Diencephalon (tissue), 2 donors: ENCODE measurements around the gene ABTB3.

GRCh38 chr12:106106733-106107398 is 31.9 kb downstream of the NUAK1 start:
- RAMPAGE, long total RNA = no peak

GRCh38 chr12:106120219-106121276 is 18.2 kb downstream of the NUAK1 start:
- RAMPAGE, long total RNA = no peak

DNA sequence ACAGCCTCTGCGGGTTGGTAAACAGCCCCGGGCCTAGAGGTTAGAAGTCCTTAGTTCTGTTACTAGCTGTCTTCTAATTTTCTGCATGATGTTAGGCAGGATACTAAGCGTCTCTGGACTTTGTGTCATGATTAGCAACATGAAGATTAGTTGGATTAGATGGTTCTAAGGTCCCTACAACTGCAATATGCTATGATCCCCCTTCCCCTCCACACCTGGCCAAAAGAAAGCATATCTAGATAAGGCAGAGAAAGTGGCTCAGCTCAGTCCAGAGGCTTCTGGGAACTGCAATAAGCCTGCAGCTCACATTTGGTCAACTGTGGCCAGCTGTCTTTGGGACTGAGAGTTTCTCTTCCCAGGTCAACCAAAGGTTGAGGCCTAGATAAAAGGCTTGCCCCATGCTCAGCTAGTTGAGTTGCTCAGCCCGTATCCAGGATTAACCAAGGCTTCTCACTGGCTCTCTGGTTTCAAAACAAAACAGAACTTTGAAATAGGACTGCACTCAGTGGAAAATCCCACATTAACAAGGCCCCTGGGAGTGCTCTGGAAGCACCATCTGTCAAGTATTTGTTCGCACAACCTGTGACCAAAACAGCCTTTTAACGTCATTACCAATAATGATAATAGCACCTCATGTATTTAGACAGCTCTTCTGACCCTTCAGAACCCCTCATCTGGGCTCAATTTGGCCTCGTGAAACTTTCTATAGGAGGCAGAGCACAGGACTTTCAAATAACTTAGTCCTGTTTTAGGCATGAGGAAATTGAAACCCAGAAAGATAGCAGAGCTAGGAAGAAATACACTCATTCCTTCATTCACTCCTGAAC is 40.3 kb upstream of the NUAK1 start:
- RAMPAGE, long total RNA = no peak

DNA sequence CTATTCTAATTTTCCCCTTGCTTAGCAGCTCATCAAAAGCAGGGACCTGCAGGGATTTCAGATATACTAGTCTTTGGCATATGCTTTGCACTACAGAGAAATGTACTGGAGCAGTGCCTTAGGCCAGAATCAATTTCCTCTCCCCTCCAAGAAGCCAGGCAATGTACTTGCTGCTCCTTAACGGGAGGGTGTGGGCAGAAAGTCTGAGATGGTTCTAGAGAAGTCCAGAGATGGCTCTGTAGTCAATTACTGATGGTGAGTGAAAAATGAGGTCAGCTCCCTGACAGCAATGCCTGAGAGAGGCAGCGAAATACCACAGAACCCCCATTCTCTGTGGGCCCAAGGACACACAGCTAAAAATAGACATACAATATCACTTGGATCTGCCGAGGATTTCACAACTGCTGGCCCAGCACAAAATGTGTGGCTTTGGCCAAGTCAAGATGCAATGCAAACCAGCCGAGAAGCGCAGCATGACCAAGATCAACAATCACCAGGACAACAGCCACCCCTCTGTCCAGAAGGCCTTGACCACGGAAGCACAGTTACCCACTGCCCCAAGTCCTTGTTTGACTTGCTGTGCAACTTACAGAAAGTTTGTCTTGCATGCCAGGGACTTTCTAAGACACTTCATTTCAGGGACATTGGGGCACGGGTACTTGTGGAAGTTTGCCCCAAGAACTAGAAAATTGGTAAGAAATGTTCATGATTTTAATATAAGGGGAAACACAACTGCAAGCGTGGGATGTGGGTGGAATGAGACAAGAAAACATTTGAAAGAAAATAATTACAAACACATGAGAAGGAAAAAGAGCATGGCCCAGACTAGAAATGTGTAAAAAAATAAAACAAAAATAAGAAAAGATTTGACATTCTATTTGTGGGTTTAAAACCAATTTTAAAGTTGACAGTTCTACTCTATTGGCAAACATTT is 52.1 kb downstream of the CKAP4 start:
- RAMPAGE, long total RNA = no peak

- RAMPAGE, long total RNA = no peak
Observed at GRCh38 chr12:106271942-106272434, 24.2 kb upstream of the CKAP4 start.

DNA sequence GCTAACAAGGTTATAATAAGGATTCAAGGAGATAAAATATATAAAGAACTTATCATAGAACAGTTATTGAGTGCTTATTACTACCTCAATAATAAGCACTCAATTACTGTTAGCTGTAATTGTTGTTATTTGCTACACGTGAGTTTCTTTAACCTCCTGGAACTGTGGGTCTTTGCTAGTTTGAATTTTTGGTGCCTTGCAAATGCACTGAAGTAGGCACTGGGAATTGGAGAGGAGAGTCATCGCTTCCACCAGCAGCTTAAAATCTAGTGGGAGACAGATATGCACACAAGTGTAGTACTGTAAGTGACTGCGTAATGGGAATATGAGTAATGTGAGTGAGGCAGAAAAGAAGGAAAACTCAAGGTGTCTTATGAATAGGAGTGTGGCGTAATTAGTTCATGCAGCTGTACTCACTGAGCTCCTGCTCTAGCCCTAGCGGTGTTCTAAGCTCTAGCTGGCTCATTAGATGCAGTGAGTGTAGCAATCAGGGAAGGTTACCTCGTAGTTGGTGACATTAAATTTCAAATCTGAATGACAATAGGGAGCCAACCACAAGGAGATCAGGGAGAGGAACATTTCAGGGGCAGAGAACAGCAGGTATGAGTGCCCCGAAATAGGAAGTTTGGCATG is 2.8 kb downstream of the TCP11L2 start:
- RAMPAGE, long total RNA = no peak

DNA sequence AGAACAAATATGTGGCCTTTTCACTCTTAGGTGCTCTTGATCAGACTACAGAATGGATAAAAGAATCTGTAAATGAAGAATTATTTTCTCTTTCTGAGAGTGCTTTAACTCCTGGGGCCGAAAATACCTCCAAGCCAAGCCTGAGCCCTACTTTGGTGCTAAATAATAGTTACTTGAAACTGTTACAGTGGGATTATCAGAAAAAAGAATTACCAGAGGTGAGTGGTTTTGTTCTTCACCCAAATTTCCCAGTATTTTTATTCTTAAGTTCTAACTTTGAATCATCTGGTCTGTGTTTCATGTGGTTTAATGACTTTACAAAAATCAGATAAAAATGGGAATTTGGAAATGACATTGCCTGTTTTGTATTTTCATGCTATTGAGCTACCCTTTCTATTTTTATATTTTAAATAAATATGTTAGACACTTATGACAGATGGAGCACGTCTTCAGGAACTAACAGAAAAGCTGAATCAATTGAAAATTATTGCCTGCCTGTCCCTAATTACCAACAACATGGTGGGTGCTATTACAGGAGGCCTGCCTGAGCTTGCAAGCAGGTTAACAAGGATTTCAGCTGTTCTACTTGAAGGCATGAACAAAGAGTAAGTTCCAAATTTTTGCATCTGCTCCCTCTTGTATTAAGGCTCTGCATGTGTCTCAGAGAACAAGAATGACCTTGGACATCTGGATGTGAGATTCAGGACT is 21.8 kb upstream of the POLR3B start:
- RAMPAGE, long total RNA = no peak

GRCh38 chr12:106493539-106494070 is 89.2 kb upstream of the RFX4 start:
- RAMPAGE, long total RNA = no peak

GRCh38 chr12:106684473-106685026 is 89.9 kb upstream of the RIC8B start:
- RAMPAGE, long total RNA = no peak

DNA sequence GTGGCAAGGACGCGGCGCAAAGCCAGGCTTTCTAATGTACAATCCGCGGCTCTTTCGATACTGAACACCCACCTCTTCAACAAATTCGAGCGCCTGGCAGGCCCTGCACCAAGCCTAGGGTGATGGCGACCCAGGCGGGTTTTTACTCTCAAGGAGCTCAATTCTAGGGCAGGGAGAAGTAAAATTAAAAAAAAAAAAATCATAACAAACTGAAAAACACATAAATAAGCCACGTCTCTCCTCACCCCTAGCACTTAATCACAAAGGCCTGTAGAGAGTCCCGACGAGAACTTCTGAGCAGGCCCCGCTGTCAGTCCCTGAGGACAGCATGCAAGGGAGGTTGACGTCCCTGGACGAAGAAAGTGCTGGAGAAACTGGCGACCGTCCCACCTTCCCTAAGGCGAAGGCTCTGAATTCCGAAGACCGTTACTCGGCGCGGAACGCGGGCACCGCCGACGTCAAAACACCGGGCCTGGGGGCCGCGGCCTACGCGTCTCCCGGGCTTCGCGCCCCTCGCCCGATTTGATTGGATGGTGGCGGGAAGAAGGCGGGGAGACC is 597 bp upstream of the TMEM263 start:
- RAMPAGE, long total RNA = no peak

DNA sequence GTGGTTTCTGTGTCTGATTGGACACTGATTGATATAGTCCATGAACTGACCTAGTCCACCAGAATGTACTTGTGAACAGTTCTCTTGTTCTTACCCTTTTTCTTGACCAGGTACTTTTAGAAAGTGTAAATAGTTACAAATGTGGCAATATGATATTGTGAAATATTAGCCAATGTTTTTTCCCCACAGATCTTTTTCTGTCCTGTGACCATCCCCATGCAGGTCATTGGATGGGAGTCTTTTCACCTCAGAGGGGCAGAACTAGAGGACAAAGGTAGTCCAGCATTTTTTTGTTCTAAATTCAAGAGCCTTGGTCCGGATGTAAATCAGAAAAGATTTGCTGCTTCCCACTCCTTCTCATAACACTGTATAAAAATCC is 8.3 kb upstream of the CRY1 start:
- RAMPAGE, long total RNA = no peak

- RAMPAGE, long total RNA = no peak
Observed at GRCh38 chr12:107317759-107318635, at the start of gene ABTB3. TSS of gene ABTB3 (plus strand) at chr12:107318434.

DNA sequence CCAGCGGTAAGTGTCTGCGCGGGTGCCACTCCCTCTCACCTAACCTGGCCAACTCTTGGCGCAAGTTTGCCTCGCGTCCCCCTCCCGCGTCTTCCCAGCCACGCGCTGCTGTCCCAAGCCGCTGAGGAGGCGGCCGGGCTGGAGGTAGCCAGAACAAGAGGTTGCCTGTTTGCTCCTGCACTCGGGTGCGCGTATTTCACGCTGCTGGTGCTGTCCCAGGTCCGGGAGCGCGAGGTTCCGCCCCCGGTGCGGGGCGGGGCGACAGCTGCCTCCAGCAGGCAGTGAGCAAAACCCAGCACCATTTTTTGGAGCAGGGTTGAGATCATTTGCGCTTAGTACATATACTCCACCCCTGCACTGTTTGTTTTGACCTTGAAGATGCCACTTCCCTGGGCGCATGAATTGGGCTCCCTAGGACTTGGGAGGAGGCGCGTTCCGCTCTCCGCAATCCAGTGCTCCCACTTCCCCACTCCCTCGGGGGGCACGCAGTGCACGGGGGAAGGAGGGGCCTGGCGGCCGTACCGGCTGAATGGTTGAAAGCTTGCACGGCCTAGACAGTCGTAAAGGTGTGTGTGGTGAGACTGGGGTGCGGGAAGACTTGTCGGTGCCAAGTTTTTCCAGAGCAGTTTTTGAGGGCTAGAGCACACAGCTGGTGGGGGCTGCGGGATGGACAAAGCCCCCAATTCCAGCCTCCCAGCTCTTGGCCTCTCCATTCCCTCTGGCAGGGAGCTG is 2.0 kb downstream of the ABTB3 start:
- RAMPAGE, long total RNA = no peak

DNA sequence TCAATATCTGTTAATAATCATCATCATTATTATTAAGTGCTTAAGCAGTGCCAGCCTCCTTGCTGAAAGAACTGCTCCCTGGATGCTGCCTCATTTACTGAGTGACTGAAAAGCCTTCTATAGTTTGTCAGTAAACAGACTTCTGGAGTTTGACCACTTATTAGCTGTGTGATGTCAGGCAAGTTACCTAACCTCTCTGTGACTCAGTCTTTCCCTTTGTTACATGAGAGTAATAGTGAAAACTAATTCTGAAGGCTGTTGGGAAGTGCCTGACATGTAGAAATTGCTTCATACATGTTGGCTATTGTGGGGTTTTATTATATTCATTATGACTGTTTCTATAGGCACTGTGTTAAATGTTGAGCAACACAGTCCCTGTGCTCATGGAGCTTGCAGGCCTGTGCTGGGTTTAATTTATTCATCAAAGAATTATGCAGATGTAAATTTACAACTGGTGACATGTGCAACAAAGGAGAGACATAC is 11.3 kb downstream of the ABTB3 start:
- RAMPAGE, long total RNA = no peak

GRCh38 chr12:107386341-107386848 is 68.2 kb downstream of the ABTB3 start:
- RAMPAGE, long total RNA = no peak

- RAMPAGE, long total RNA = no peak
Observed at GRCh38 chr12:107492394-107493309, 174.4 kb downstream of the ABTB3 start.

- RAMPAGE, long total RNA = no peak
Observed at GRCh38 chr12:107843655-107844897, 69.6 kb downstream of the ASCL4 start.

DNA sequence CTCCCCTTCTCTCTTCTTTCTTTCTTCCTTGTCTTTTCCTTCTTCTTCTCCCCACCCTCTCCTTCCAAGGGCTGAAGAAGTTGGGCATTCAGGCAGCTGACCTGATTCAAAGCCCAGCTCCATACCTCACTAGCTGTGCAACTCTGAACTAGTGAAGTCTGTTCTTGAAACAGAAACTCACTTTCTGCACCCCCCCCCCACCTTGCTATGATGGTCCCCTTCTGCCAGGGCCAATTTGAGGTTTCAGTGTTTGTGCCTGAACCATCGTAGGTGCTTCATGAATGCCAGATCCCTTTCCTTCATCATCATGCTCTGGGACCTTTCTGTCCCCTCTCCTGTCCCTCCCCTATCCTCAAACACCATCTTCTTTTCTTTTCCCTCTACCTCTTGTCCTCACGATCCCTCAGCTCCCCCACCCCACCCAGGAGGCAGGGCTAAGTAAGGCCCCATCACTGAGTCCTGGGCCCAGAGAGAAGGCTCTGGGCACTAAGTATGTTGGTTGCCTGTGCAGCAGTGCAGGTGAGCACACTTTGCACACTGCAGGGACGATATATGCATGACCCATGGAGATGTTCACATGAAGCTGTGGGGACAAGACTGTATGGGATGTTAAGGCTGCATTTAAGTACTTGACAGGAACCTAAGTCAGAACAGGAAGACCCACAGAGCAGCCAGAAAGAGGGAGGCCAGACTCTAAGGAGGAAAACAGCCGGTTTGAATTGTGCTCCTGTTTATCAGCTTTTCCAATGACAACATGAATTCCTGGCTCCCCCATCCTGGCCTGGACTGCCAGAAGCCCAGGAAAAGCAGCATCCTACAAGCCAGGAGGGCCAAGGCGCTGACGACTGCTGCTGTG is 50.1 kb downstream of the CMKLR1 start:
- RAMPAGE, long total RNA = no peak

- RAMPAGE, long total RNA = no peak
Observed at GRCh38 chr12:108305415-108305988, 33.6 kb downstream of the CMKLR1 start.

DNA sequence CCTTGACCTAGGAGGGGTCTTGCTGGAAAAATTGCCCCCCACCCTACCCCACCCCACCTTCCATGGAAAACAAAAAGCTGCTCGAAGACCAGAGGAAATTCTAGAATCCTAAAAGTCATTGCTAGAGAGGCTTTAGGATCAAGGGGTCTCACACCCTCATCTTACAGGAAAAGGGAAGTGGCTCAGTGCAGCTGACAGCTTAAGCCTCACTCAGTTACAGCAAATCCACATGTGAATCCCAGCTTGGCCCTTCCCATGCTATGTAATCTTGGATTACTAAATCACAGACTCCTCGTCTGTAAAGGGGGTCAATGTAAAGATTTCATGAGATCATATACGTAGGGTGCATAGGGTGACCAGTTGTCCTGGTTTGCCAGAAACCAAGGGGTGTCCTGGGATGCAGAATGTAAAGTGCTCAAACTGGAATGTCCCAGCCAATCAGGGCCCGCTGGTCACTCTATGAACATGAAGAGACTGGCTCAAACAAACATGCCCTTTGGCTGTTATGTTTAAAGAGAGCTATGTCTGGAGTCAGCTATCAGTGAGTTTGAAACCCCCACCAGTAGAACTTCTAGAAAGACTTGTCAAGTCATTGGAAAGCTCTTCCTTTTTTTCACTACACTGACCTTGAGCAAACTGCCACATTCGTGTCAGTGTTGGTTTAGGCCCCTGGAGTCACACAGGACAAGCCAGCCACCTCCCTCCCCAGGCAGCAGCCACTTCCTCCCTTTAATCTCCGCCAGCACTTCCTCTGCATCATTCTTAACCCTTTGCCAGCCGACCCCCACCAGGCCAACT is 25.7 kb downstream of the CMKLR1 start:
- RAMPAGE, long total RNA = no peak